ENCODE measurements around the gene SAA2.

- PRO-cap: no peak
- RAMPAGE, long total RNA, 2 experiments: no peak in any of the 2 experiments
Measured at GRCh38 chr11:14764958-14765790, 121.6 kb downstream of the PDE3B start.

- PRO-cap: no peak
- RAMPAGE, long total RNA, 2 experiments: no peak in any of the 2 experiments
Measured at GRCh38 chr11:14778519-14779211, 113.4 kb downstream of the CYP2R1 start.

GRCh38 chr11:15376000-15376424 lies 261.3 kb downstream of the INSC start:
- PRO-cap: no peak
- RAMPAGE, long total RNA, 2 experiments: no peak in any of the 2 experiments

- PRO-cap: no peak
- RAMPAGE, long total RNA, 2 experiments: no peak in any of the 2 experiments
Measured at GRCh38 chr11:15470962-15471477, 356.3 kb downstream of the INSC start.

DNA sequence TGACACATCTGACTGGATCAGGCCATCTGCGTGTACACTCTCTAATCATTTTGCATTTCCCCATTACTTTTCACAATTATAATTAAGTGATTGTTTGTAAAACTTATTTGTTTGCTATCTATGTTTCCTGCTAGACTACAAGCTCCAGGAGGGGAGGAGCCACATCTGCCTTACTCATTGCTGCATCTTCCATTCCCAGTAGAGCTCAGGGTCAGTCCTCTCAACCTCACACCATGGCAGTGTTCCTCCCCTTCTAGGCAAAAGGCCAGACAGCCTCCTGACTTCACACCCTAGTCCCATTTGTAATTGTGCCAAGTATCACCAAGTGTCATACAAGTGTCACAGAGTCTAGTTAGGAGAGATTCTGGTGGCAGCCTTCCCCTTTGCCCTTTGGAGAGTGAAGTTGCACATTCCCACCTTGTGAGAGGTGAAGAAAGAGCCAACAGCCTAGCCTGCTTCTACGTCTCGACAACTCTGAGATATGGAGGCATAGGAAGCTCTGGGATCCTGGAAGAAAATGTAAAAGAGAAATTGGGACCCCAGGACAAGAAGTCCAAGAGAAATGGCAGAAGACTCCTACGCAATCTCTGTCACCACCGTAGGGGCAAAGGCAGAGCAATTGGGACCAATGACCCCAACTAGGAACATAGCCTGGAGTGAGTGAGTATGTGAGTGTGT lies 490.4 kb downstream of the INSC start:
- PRO-cap: no peak
- RAMPAGE, long total RNA, 2 experiments: no peak in any of the 2 experiments

DNA sequence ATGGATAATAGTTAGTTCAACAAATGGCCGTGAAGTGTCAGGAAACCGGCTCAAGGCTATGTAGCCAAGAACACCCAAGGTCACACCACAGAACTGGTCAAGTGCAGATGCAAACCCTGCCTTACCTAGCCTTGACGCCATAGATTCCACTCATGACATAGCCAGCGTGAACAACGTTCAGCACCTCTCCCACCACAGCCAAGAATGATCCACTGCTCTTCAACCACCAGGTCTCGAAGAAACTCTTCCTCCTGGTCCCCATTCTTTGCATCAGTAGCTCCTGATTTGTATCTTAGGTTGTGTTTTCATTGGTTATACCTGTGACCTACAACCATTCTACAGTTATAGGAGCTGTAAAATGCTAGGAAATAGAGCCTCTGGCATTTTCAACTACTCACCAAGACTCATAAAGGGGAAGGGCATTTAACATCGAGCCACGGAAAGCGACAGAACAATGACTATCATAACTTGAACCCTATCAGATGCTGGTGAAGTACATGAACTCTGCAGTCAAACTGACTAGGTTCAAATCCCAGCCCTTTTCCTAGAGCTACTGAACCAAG lies 588.2 kb downstream of the SOX6 start:
- PRO-cap: no peak
- RAMPAGE, long total RNA, 2 experiments: no peak in any of the 2 experiments

DNA sequence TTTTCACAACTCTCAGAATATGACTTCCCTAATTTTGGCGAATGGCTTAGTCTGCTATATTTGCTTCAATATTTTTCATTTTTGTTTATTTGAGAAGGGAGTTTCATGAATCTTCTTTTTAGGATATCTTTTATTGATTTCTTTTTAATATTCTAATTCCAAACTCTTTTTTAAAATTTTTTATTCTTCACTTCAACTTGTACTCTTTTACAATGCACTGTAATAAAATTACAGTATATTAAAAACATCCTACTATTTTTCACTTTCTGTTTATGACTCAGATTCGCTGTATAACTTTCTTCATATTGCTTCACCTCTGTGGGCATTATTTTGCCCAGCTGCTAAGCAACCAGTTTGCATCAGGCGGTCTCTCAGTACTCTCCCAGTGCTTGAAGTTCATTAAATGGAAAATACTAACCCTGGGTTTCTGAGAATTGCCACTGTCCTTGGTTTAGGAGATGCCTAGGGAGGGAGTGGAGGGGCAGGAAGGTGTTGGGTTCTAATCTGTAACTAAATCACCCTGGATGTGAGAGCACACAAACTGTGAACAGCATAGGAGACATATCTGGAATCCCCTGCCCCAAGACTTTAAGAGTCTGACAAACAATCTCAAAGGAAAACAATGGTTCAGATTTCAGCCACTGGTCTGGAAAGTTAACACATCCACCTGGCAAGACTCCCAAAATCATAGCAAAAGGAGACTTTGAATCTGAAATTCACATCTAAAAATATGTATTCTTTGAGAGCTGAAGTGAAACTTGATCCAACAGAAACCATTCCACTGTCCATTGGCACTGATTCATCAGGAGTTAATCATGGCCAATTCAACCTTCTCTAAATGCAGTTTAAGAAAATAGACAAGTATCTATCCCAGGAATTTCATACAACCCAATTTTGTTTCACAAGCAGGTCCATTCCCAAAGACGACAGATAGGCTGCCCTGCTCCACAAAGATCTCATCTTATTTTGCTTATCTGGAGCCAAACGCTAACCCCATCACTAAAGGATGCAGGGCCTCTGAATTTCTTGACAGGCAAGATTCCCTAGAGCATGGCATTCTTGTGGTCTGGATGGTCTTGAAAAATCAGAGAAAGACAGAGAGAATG lies 540.0 kb downstream of the SOX6 start:
- PRO-cap: no peak
- RAMPAGE, long total RNA, 2 experiments: no peak in any of the 2 experiments

- PRO-cap: bidirectional peak, plus-strand start at chr11:16605723, minus-strand start at chr11:16605689; bidirectional peak, plus-strand start at chr11:16606459, minus-strand start at chr11:16605811
- RAMPAGE, long total RNA, 2 experiments: start-site peak on the minus strand in 2 of 2 experiments, at chr11:16606063-16606131 at its widest, 14 to 26 reads per replicate
Measured at GRCh38 chr11:16605563-16606651, 132.5 kb upstream of the C11orf58 start.

DNA sequence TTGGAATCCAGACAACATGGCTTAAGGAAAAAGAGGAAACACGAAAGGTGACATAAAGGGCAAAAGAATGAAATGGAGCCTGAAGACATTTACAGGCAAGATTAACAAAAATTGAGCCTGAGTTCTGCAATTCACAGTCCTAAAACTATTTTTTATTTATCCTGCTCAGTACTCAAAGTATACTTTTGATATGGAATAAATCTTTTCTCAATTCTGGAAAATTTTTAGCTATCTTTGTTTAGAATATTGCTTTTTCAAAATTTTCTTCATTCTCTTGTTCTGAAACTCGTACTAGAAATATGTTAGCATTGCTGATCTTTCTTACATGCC lies 83.1 kb upstream of the C11orf58 start:
- PRO-cap: no peak
- RAMPAGE, long total RNA, 2 experiments: no peak in any of the 2 experiments

DNA sequence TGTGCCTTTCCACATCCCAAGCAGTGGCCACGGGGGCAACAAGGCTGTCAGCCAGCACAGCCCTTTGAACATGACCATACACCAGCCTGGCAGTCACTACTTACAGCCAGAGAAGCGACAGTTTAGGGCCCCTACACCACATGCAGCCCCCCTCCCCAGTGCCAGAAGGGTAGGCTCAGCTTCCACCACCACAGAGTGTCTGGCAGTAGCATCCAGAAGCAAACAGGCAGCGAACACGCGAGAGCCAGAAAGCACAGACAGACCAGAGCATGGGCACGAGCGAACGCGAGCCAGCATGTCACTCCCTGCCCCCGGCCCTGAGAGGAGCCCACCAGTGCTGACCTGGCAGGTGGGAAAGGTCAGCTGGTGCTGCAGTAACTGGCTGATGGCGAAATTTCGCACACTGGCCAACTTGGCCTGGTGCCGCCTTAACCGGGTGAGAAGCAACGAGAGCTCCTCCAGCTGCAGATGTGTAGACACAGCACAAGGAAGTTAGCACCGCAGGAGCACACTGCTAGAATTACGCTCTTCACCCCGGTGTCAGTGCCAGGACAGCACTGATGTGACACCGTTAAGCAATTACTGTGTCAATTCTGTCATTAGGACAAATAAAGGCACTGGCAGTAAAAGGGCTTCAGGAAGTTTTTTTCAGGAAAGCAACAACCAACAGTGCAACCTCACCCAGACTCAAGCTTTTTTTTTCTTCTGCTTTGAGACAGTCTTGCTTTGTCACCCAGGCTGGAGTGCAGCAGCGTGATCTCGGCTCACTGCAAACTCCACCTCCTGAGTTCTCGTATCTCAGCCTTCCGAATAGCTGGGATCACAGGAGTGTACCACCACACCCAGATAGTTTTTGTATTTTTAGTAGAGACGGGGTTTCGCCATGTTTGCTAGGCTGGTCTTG lies 76.6 kb downstream of the C11orf58 start:
- PRO-cap: no peak
- RAMPAGE, long total RNA, 2 experiments: no peak in any of the 2 experiments

- PRO-cap: no peak
- RAMPAGE, long total RNA, 2 experiments: no peak in any of the 2 experiments
Measured at GRCh38 chr11:16864884-16865247, 126.4 kb downstream of the C11orf58 start.

- PRO-cap: no peak
- RAMPAGE, long total RNA, 2 experiments: no peak in any of the 2 experiments
Measured at GRCh38 chr11:16968954-16969691, 45.1 kb downstream of the PLEKHA7 start.

DNA sequence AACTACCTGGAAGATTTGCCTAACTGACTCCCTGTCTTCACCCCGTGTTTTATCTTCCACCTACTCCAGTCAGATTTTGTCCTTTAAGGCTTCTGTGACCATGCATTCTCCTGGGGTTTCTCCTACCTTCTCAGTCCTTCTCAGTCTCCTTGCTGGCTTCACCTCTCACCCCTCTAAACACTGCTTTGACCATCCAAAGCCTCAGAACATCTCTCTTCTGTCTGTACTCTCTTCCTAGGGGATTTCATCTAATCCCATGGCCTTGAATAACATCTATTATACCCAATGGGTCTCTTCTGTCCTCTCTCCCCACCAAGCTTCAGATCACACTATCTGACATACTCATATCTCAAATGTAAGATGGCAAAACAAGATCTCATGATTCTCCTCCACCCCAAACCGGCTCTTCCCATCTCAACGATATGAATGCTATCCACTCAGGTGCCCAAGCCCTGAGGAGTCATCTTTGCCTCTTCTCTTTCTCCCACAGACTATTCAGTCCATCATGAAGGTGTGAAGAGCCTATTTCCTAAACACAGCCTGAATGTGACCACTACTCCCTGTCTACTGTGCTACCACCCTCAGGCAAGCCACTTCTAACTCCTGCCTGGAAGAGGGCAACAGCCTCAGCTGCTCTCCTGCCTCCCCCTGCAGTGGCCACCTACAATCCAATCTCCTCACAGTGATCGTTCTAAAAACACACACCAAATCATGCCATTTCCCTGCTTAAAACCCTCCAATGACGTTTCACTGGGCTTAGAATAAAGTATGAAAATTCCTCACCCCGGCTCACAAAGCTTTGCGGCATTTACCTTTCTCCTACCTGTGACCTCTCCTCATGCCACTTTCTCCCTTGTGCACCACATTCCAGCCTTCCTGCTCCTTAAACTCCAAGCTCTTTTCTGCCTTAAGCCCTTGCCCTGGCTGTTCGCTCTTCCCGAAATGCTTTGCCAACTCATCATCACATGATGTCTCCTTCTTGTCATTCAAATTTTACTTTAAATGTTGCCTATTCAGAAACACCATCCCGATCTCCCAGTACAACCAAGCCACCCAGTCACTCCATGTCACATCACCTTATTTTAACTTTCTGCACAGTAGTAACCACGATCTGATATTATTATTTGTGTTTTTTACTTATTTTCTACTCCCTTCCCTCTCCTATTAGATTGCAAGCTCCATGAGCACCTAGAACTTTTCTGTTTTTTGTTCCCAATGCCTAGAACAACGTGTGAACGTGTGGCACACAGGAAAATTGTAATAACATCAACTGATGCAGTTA lies 2.3 kb downstream of the PLEKHA7 start:
- PRO-cap: no peak
- RAMPAGE, long total RNA, 2 experiments: no peak in any of the 2 experiments

GRCh38 chr11:17012755-17013584 lies 1.2 kb downstream of the PLEKHA7 start:
- PRO-cap: unidirectional peak, plus-strand start at chr11:17012976
- RAMPAGE, long total RNA, 2 experiments: no peak in any of the 2 experiments

GRCh38 chr11:17164868-17165240 lies 42.9 kb downstream of the PIK3C2A start:
- PRO-cap: no peak
- RAMPAGE, long total RNA, 2 experiments: no peak in any of the 2 experiments

GRCh38 chr11:17497957-17498556 lies 21.4 kb upstream of the ABCC8 start:
- PRO-cap: no peak
- RAMPAGE, long total RNA, 2 experiments: no peak in any of the 2 experiments

GRCh38 chr11:17542138-17542606 lies 2.0 kb downstream of the USH1C start:
- PRO-cap: no peak
- RAMPAGE, long total RNA, 2 experiments: no peak in any of the 2 experiments

DNA sequence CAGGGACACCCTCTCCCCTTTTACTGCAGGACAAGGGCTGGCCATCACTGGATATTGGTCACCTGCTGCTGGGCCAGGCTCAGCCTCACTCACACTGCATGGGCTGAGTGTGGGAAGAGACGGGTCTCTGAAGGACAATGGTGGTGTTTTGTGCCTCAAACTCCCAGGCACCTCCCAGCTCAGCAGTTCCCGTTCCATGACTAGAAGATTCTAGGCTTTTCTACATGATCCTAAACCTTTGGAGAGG lies 27.4 kb downstream of the KCNC1 start:
- PRO-cap: no peak
- RAMPAGE, long total RNA, 2 experiments: no peak in any of the 2 experiments

DNA sequence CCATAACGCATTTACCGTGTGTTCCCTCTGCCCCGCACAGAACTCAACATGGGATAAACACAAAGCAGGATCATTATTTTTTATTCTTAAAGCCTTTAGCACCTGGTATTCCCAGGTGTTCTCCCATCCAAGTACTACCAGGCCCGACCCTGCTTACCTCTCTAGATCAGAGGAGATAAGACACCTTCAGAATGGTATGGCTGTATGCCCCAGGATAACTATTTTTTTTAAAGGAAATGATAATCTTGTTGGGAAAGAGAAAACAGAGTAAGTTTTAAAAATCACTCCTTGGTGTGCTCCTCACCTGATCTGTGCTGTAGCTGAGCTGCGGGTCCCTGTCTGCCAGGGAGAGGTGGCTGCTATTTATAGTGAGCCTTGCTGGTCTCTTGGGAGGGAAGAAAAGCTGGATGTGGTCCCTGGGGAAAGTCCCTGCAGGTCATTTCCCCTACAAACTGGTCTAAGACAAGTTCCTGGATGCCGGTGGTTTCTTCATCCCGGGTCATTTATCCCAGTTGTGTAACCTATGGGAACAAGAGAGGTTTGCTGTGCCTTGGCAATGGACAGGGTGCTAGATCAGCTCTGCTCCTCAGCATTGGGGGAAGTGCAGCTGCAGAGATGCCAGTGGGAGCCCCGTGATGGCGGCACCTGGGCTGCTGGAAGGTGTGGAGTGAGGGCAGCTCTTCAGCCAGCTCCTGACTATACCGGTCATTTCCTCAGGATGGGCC lies at the start of gene SAA2:
TSS of gene SAA2 (minus strand) at position 370 of the 725 bp plus-strand sequence.
- PRO-cap: no peak
- RAMPAGE, long total RNA, 2 experiments: start-site peak on the minus strand in 1 of 2 experiments, centred at position 340 of the sequence, 25 reads per replicate

GRCh38 chr11:18365702-18366246 lies 28.6 kb upstream of the LDHA start:
- PRO-cap: no peak
- RAMPAGE, long total RNA, 2 experiments: no peak in any of the 2 experiments